Testis (tissue), 5 donors: ENCODE measurements around a stretch of chr4.

DNA sequence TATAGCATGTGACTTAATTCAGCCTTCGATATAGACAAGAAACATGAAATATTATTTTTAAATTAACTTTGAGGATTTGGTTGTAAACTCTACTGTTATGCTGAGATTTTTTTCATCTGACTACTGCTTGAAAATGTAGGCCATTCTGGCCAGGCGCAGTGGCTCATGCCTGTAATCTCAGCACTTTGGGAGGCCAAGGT is 24.3 kb downstream of the TNIP3 start:
- PRO-cap, 3 experiments = no peak in any of the 3 experiments
- RAMPAGE, long total RNA, 2 experiments = no peak in any of the 2 experiments
- RRBS = no CpG with 5 or more reads among the region's 2 CpGs

DNA sequence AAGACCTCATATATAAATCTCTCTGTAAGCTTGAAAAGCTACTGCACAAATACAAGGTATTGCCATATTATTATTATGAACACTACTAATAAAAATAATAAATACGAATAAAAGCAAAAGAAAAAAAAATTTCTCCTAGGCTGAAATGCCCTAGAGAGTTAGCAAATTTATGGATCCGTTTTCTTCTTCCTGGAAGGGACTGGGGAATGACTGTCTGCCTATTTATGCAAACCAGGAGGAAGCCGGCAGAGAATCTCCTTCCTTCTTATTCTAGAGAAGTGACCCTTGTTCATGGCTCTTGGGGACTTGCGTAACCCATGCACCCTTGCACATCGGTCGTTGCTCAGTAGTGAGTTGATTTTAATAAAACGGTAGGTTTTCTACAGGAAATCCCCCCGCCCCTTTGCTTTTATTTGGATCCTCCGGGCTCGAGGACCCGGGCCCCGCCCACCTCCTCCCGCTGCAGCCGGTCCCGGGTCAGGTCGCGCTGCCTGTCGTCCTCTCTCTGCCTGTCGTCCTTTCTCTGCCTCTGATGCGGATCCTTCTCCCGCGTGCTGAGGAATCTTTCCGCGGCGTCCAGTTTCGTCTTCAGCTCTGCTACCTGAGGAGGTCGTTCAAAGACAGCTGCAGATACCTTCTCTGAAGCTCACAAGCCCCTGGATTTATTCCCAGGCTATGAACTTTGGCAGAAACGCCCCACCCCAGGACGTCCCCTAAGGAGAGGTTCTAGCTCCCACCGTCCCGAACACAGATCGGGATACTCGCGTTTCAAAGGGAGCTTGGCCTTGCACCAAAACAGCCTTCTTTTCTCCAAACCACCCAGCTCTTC is 7.3 kb downstream of the TNIP3 start:
- PRO-cap, 3 experiments = no peak in any of the 3 experiments
- RAMPAGE, long total RNA, 2 experiments = no peak in any of the 2 experiments
- RRBS = no CpG with 5 or more reads among the region's 34 CpGs

DNA sequence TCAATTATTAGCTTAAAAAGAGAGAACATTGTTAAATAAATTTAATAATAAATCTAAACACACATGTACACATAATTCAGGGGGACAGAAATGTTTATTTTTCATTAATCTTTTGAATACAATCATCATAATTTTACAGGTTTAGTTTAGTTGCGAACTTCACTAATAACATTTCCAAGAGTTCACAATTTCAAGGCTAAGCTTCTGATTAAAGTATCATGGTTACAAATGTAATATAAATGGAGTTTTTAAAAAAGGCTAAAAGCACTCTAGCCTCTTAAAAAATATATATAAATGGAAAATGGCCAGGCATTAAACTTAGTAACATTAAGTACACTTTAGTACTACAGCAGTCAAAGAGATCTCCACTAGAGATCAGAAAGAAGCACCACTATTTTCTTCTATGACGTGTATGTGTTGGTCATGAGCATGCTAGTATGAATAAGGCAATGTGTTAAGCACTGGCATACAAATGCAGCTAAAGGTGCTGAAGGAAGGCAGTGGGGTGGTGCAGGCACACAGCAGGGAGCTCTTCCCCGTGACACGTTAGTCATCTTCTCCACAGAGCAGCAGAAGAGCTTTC is 28.8 kb downstream of the ANXA5 start:
- PRO-cap, 3 experiments = no peak in any of the 3 experiments
- RAMPAGE, long total RNA, 2 experiments = no peak in any of the 2 experiments
- RRBS = no CpG with 5 or more reads among the region's 4 CpGs

DNA sequence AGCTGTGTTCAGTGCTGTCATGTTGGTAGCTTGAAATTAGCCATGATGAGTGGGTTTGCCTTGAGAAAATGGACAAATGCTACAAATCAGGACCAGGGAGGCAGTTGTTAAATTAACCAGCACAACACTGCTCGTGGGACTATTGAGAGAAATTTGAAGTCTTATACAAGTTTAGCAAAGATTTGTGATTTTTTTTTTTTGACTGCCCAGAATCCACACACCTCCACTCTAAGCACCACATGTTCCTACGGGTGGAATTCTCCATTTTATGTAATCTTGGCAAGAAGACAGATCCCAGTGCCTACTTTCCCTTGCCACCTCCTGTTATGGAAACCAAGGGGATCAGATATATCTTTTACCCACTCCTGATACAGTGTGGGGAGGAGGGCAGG is 2.4 kb upstream of the SMIM43 start:
- PRO-cap, 3 experiments = no peak in any of the 3 experiments
- RAMPAGE, long total RNA, 2 experiments = no peak in any of the 2 experiments
- RRBS = no CpG with 5 or more reads among the region's 2 CpGs

DNA sequence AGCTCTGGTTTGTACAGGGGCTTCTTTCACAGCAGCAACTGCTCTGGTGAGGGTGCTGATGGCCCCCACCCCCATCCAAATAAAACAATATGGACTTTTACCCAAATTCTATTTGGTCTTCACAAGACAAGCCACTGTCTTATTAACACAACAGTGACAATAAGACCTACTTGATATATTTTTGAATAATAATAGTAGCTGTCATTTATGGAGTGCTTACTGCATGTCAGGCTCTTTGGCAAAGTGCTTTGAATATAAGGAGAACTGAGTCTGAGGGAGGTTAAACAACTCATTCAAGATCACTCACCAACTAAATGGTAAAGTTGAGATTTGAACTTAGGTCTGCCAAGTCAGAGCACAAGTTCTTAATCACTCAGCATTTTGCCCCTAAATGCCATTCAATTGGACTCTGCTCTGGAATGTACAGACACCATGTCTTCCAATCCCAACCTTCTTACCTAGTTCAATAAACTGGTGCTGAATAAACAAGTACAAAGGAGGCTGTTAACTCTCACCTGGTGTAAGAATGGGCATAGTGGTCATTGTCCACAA is 51.0 kb upstream of the TRPC3 start:
- PRO-cap, 3 experiments = peak in 2 of 3 experiments; most common plus-strand start position 265 of the sequence (in 2)
- RAMPAGE, long total RNA, 2 experiments = no peak in any of the 2 experiments

- PRO-cap, 3 experiments = no peak in any of the 3 experiments
- RAMPAGE, long total RNA, 2 experiments = no peak in any of the 2 experiments
- RRBS = no CpG with 5 or more reads among the region's 3 CpGs
Measured at GRCh38 chr4:122687521-122688175, 44.9 kb upstream of the BBS12 start.

GRCh38 chr4:122899442-122900262 is 22.7 kb downstream of the NUDT6 start:
- PRO-cap, 3 experiments = no peak in any of the 3 experiments
- RAMPAGE, long total RNA, 2 experiments = no peak in any of the 2 experiments
- RRBS = no CpG with 5 or more reads among the region's 10 CpGs

DNA sequence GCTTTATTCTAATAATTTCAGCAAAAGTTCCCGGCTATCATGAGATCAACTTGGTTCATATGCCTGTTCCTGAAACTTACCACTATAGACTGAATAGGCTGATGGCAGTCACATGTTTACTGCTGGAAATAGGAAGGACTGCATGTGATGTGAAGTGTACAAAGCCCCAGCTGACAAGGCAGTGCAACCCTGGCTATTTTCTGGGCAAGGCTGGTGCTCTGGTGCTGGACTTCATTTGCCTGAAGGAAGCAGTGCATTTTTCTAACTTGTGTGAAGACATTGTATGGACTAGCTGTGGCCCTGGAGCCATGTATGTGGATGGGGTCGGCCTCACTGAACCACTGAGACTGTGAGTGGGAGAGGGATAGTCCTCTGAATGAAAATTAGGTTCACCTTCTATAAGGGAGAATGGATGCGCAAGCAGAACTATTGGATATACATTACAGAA is 107.5 kb downstream of the SPRY1 start:
- PRO-cap, 3 experiments = no peak in any of the 3 experiments
- RAMPAGE, long total RNA, 2 experiments = no peak in any of the 2 experiments
- RRBS = no CpG with 5 or more reads among the region's 3 CpGs

DNA sequence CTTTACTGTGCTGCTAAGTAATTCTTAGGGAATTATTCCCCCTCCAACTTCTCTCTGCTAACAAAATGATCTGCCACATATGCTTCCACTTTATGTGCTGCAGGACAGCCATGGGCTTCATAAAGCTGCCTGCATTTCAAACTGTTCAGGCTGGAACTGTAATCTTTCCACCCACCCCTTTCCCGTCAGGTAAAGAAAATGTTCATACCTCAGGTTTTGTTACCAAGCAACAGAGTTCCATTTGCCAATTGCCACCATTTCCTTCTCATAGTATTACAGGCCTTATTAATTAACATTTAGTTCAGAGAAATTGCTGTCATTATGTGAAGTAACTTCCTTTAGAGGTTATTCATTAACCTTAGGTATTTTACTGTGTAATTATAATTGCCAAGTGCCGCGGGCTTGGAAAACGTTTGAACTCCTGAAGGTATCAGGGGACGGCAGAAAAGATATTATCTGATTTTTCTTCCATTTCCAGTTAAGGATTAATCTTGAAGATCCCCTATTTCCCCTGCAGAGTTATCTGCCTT is 149.5 kb downstream of the SPRY1 start:
- PRO-cap, 3 experiments = no peak in any of the 3 experiments
- RAMPAGE, long total RNA, 2 experiments = no peak in any of the 2 experiments
- RRBS = no CpG with 5 or more reads among the region's 5 CpGs

DNA sequence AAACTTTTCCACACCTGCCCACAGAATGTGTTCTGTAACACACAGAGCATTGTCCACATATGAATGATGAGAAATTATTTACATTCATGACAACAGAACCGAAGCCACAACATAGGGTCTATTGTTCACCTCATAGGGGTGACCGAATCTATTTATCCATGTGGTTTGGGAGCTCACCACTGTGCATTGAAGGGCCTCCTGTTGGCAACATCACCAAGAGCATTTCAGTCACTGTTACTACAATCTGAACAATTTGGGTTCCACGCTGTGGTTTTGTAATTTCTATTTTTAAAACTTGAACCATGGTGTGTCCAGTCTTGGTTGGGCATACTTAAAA is 192.0 kb downstream of the SPRY1 start:
- PRO-cap, 3 experiments = no peak in any of the 3 experiments
- RAMPAGE, long total RNA, 2 experiments = no peak in any of the 2 experiments
- RRBS = no CpG with 5 or more reads among the region's 3 CpGs

GRCh38 chr4:123599576-123600336 is 203.2 kb downstream of the SPRY1 start:
- PRO-cap, 3 experiments = peak in 3 of 3 experiments; most common plus-strand start chr4:123600276 (in 1); most common minus-strand start chr4:123600082 (in 2)
- RAMPAGE, long total RNA, 2 experiments = no peak in any of the 2 experiments
- RRBS = no CpG with 5 or more reads among the region's 3 CpGs

GRCh38 chr4:123749361-123750095 is 352.9 kb downstream of the SPRY1 start:
- PRO-cap, 3 experiments = no peak in any of the 3 experiments
- RAMPAGE, long total RNA, 2 experiments = no peak in any of the 2 experiments
- RRBS = no CpG with 5 or more reads among the region's 9 CpGs

- PRO-cap, 3 experiments = no peak in any of the 3 experiments
- RAMPAGE, long total RNA, 2 experiments = no peak in any of the 2 experiments
- RRBS = no CpG with 5 or more reads among the region's 2 CpGs
Measured at GRCh38 chr4:123826758-123827246, 430.2 kb downstream of the SPRY1 start.

- PRO-cap, 3 experiments = peak in 2 of 3 experiments; most common minus-strand start chr4:124019985 (in 2)
- RAMPAGE, long total RNA, 2 experiments = no peak in any of the 2 experiments
- RRBS = no CpG with 5 or more reads among the region's 4 CpGs
Measured at GRCh38 chr4:124019809-124020669, 623.4 kb downstream of the SPRY1 start.

- PRO-cap, 3 experiments = peak in 1 of 3 experiments; most common minus-strand start chr4:124670749 (in 1)
- RAMPAGE, long total RNA, 2 experiments = no peak in any of the 2 experiments
- RRBS = no CpG with 5 or more reads among the region's 8 CpGs
Measured at GRCh38 chr4:124670340-124670969, 42.1 kb downstream of the ANKRD50 start.

DNA sequence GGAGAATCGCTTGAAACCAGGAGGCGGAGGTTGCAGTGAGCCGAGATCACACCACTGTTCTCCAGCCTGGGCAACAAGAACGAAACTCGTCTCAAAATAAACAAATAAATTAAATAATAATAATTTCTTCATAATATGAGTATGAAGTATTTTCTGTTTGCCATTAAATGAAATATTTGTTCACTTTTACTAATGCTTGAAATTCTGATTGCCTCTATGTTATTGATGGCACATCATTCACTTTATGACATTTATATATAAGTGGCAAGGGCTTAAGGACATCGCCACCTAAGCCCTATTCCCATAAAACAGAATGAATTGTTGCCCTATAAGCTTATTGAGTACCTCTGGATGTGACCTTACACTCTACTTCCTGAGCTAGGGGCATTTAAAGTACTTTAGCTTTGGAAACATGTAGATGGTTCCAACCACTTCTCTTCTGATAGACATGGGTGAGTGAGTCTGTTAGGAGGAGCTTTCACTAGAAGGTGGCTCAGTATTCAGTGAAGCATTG is 102.2 kb downstream of the FAT4 start:
- PRO-cap, 3 experiments = no peak in any of the 3 experiments
- RAMPAGE, long total RNA, 2 experiments = no peak in any of the 2 experiments
- RRBS = no CpG with 5 or more reads among the region's 6 CpGs

DNA sequence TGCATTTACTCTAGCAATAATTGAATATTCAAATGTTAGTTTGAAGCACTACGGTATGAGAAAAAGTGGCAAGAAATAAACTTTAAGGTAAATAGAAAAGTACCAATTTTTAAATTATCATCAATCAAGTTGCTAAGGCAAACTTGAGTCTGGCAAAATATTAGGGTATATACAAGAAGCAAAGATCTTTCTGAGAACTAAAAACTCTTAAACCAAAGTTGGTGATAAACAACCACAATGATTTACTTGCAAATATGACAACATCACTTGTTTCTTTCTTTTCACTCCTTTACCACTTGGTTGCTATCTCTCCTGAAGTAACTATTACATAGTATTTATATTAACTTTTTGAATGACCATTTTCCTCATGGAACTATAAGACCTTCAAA is 731.5 kb upstream of the INTU start:
- PRO-cap, 3 experiments = no peak in any of the 3 experiments
- RAMPAGE, long total RNA, 2 experiments = no peak in any of the 2 experiments
- RRBS = no CpG with 5 or more reads among the region's 1 CpG

DNA sequence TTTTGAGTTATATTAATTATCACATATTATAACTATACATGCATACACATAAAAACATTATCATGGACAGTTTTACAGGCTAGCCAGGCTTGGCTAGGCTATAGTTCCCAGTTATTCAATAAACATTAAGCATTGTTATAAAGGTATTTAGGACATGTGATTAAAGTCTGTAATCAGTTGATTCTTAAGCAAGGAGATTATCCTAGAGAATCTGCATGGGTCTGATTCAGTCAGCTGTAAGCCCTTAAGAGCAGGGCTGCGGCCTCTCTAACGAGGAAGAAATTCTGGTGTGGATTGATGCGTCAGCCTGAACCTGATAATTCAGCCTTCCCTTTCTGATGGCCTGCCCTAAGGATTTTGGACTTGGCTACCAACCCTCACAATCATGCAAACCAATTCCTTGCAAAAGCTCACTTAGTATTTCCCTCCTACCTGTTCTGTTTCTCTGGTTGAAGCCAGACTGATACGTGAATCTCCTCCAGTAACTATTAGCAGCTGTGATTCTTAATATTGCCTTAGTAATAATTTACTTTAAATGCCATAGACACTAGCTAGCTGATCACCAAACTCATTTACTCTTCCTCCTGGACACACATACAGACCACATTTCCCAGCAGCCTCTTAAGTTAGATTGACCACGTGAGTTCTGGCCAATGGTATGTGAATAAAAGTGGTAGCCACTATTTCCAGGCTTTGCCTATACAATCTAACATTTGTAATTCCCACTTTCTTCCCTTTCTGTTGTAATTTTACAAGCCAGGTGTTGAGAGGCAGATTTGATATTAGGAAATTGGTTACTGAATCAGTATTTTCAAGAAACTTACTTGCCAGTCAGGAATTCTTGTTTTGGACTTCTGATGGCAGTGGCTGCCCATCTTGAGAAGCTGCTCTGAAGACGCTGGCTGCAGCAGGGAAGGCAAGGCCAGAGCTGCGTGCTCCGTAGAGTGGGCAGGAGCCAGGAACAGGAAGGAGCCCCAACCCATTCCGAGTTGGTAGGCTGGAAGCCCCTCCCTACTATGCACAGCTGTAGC is 678.0 kb upstream of the INTU start:
- PRO-cap, 3 experiments = no peak in any of the 3 experiments
- RAMPAGE, long total RNA, 2 experiments = no peak in any of the 2 experiments
- RRBS = no CpG with 5 or more reads among the region's 9 CpGs

- PRO-cap, 3 experiments = no peak in any of the 3 experiments
- RAMPAGE, long total RNA, 2 experiments = no peak in any of the 2 experiments
- RRBS = no CpG with 5 or more reads among the region's 6 CpGs
Measured at GRCh38 chr4:127781306-127781617, 860 bp upstream of the HSPA4L start.

- PRO-cap, 3 experiments = no peak in any of the 3 experiments
- RAMPAGE, long total RNA, 2 experiments = no peak in any of the 2 experiments
- RRBS = 8% methylated on average over 1 of the region's 37 CpGs
Measured at GRCh38 chr4:127964406-127964954, 493 bp downstream of the MFSD8 start.